Retinal pigment epithelial cell (primary cell): ENCODE results near the genes TPSG1, TPSAB1, BAIAP3 and HS3ST6.

GRCh38 chr16:1160645-1160929, 7.7 kb downstream of the CACNA1H start:
- RRBS: 70% methylated on average over 19 of the region's 29 CpGs

DNA sequence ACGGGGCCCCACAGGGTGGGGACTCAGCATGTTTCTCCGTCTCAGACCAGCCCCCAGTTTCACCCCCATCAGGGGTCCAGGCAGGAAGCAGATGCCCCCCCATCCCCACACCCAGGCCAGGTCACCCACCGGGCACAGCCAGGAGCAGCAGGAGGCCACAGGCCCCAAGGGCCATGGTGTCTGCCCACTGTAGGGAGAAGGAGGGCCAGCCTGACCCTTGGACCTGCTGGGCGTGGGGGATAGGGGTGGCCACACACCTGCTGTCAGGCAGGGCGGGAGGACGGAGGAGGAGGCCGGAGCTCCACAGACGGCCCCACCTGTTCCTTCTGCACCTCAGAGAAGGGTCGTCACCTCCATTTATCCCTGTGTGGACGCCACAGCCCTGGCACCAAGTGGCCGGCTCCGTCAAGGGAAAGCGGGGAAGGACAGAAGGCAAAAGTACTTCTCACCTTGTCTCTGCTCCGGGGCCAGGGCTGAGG, at the start of gene TPSG1:
Gene TPSG1 (minus strand): TSS at position 191 of the 479 bp plus-strand sequence.
- RRBS: 84% methylated on average over 4 of the region's 14 CpGs

GRCh38 chr16:1240439-1240998, at the start of gene TPSAB1:
Gene TPSAB1, plus strand, starts transcription at chr16:1240705.
- RRBS: no CpG with 5 or more reads among the region's 23 CpGs

DNA sequence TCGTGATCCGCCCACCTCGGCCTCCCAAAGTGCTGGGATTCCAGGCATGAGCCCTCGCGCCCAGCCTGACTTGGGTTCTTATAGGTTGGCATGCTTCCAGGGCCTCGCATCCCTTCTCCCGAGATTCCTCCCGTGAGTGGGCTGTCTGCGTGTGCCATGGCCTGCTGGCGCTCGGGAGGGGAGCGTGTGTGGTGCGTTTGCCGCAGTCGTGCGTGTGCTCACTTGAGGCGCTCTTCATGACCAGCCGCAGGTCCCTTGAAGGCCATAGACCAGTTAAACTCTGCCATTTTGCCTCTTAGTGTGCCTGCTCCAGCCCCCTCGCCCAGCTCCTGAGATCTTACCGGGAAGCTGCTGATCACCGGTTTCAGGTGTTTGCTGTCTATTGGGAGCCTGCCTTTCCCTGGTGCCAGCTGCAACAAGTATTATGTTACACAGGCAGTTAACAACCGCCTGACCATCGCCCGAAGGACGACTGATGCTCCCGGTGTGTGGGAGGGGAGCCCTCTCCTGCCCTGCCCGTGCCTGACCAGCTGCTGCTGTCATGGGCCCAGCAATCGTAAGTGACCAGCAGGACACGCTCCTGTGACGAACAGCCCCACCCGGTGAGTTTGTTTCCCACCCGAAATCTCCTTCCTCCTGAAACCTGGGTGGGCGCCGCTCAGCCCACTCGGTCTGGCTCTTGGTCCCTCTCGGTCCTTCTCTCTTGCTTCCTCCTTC, 18.0 kb upstream of the UBE2I start:
- RRBS: 20% methylated on average over 1 of the region's 36 CpGs

DNA sequence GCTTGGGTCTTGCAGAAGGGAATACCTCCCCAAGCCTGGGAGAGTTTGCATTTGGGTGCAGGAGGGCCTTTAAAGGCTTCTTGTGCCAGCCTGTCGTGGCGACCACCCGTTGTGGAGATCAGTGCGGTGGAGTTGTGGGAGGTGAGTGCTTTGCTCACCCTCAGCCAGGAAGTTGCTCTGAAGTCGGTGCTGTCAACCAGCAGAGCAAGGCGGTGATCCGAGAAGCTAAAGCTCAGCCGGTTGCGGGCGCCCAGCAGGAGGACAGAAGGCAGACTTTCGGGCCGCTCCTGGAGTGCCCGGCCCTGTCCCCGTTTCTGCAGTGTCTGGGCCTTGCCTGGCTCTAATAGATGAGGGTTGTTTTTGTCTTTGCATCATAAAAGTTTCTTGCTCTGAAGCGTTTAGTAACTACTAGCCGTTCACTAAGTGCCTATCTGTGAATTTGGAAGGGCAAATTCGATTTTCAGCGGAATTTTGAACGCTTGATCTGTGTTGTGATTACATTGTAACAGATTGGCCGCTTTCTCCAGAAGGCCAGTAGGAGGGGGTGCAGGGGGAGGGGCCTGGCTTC, 1.5 kb downstream of the UBE2I start:
- RRBS: 1% methylated on average over 6 of the region's 20 CpGs

- RRBS: no CpG with 5 or more reads among the region's 7 CpGs
Observed at GRCh38 chr16:1316655-1317062, 7.2 kb downstream of the UBE2I start.

DNA sequence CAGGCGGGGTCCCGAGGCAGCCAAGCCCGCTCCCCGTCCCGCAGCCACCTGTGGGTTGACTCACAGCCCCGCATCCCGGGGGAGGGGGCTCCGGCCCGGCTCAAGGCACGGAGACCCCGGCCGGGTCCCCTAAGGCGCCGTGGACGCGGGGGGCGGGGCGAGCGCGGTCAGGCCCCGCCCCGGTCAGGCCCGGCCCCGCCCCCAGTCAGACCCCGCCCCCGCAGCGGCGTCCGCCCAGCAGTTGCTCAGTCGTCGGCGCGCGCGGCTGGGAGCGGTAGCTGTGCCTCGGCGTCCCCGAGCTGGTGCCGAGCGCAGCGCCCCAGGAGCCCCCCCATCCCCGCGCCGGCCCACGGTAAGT, at the start of gene BAIAP3:
Gene BAIAP3 (plus strand): TSS at position 248 of the 358 bp plus-strand sequence.
- RRBS: 1% methylated on average over 13 of the region's 46 CpGs

DNA sequence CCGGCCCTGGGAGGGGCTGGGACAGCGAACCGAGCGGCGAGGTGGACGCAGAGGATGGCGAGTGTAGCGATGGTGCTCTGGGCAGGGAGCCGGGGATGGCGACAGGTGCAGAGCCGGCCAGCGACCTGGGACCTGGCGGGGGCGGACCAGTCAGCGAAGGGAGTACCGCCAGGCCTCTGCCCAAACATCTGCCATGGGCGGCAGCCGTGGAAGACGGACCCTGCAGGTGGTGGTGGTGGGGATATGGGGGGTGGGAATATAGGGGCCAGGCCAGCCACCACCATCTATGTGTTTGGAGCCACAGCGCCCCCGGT, 18.5 kb downstream of the GNPTG start:
- RRBS: 83% methylated on average over 8 of the region's 21 CpGs

DNA sequence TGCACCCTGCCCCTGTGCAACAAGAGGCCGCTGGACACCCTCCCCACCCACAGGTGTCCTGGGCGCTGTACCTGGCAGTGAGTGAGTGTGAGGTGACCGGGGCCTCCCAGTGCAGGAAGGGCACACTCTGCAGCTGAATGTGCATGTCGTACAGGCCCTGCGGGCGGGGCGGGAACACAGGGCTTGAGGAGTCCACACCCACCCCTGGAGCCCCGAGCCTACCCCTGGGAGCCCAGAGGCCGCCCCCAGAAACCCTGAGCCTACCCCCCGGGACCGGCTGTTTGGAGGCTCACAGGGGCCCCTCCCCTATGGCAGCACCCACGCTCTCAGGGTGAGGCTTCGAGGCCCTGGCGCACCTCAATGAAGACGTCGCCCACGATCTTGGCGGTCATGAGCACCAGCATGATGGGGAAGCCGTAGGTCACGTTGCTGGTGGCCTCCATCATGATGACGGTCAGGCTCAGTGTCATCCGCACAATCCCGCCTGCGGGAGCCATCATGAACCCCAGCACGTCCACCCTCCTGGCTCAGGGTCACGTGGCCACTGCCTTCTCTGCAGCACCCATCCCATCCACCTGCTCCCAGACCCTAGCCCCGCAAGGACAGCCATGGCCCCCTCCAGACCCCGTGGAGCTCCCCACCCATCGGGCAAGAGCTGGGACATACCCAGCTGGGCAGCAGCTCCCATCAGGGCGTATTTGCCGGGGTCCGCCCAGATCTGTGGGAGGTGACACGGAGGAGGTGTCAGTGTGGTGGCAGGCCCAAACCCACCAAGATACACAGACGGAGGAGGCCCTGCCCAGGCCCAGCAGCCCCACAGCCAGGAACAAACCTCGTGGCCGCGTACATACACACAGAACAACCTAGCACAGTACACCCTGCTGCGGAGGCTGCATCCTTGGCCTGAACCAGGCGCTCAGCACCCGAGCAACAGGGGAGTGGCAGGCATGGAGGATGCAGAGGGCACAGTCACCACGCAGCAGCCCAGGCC, 4.5 kb upstream of the CCDC154 start:
- RRBS: no CpG with 5 or more reads among the region's 41 CpGs

DNA sequence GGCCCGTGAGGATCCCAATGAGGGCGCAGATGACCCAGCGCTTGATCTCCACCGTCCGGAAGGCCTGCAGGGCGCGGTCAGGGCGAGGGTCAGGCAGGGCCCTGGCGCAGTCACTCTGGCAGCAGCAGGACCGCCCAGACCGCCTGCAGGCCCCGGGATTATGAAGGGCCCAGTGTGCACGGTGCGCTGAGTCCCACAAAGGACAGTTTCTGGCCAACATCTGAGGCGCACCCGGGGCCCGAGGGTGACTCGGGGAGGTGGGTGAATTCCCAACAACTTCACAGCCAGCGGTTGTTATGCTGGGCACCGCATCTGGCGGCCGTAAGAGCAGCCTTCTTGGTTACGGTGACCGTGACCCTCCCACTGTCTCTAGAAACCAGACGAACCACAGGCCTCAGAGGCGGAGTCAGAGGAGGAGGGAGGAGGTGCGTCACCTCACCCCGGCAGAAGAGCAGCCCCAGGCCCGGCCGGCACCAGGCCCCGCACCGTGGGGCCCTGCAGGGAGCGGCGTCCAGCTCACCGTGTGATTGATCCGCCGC, 13.9 kb downstream of the CLCN7 start:
- RRBS: 94% methylated on average over 11 of the region's 37 CpGs

GRCh38 chr16:1677684-1678073, 400 bp upstream of the JPT2 start:
- RRBS: 2% methylated on average over 7 of the region's 23 CpGs

DNA sequence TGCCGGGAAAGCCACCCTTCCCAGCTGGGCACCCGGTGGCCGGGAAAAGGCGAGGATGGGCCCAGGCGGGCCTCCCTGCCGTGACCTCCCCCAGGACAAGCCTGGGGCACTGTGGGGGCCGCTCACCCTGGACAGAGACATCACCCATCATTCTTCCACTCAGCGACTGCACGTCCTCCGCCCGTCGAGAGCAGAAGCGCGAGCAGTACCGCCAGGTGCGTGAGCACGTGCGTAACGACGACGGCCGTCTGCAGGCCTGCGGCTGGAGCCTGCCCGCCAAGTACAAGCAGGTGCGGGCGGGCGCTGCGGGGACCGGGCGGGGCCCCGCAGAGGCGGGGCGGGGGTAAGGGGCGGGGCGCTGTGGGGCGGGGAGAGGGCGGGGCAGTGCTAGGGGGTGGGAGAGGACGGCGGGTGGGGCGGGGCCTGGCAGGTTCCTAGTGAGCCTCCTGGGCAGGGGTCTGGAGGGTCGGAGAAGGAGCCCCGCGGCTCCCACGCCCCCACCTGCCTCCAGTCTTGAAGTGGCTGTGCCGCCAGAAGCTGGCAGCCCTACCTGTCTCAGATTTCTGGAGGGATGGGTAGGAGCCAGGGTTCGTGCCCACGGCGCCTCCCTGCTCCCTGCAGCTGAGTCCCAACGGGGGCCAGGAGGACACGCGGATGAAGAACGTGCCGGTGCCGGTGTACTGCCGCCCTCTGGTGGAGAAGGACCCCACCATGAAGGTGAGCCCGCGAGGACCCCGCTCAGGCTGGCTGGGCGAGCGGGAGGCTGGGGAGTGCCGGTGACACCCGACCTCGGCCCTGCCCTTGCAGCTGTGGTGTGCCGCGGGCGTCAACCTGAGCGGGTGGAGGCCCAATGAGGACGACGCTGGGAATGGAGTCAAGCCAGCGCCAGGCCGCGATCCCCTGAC, 7.6 kb downstream of the NME3 start:
- RRBS: 49% methylated on average over 5 of the region's 72 CpGs

GRCh38 chr16:1767732-1768426, 3.5 kb downstream of the NME3 start:
- RRBS: no CpG with 5 or more reads among the region's 30 CpGs

DNA sequence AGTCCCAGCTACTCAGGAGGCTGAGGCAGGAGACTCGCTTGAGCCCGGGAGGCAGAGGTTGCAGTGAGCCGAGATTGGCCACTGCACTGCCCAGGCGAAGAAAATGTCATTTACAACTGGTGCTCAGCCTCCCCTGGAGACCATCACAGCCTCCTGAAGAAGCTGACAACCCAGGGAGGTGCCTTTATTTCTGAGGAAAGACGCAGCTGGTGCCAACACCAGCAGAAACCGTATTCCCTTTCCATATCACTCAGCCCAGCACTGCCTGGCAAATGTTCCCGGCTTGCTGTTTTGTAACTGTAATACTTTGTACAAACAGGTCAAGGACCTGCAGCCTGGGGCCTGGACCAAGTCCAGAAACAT, 1.4 kb downstream of the HAGH start:
- RRBS: no CpG with 5 or more reads among the region's 7 CpGs

GRCh38 chr16:1828551-1829634, 1.9 kb downstream of the FAHD1 start:
- RRBS: no CpG with 5 or more reads among the region's 15 CpGs

GRCh38 chr16:1918306-1918770, at the start of gene HS3ST6:
Gene HS3ST6, minus strand, starts transcription at chr16:1918415.
- RRBS: 2% methylated on average over 29 of the region's 57 CpGs

- RRBS: no CpG with 5 or more reads among the region's 10 CpGs
Observed at GRCh38 chr16:1996824-1997811, 7.3 kb downstream of the SYNGR3 start.

- RRBS: 0% methylated on average over 2 of the region's 18 CpGs
Observed at GRCh38 chr16:2003965-2004224, 14.1 kb downstream of the SYNGR3 start.

- RRBS: 6% methylated on average over 13 of the region's 45 CpGs
Observed at GRCh38 chr16:2020523-2021181, 1.1 kb downstream of the NPW start.

DNA sequence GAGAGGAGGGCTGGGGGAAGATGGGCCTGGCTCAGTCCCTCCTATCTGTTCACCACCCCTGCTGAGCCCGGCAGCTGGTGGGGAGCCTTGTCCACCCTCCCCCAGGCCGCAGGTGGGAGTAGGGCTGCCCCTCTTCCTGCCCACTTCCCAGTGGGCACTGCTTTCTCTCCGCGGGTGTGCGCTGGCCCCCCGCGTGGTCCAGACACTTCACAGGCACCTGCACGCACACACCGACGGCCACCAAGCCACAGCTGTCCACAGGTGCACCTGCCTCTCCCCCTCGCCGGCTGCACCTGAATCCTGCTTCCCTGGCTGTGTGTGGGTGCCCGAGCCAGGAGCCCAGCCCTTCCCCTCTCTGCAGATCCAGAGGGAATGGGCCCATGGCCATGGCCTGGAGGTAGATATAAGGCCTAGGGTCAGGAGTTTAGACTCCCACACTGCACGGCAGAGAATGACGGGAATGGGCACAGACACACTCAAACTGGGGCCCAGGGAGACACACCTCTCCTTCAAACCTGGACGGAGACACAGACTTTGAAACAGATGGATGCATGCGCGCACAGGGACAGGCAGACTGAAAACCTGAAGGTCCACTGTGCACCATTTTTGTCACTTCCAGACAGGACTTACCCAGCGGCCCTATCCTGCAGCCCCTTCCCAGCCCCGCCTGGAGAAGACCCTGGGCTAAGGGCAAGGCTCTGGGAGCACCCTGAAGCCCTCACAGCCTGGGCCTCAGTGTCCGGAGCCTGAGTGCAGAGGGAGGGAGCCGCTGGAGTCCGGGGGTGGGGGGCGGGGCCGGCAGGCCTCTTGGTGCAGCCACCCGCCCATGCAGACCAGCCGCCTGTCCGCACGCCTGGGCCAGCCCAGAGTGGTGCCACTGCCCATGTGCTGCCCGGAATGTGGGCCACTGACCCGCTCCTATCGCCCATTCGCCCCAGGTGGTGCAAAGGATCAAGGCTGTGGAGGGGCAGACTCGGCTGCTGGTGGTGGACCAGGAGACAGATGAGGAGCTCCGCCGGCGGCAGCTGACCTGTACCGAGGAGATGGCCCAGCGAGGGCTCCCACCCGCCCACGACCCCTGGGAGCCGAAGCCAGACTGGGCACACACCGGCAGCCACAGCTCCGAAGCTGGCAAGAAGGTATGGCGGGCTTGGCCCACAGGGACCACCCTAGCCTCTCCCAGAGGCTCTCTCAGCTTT, 2.3 kb downstream of the NHERF2 start:
- RRBS: 86% methylated on average over 8 of the region's 45 CpGs